Liver (tissue), 9 donors: ENCODE data around the gene MAGED4.

DNA sequence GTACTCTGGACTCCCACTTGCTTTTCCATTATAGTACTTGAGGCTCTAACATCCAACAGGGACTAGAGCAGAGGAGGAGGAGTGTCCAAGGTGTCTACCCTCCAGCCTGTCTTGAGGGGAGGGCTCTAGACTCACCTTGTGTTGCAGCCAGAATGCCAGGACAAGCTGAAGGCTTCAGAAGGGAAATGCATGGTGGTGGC is 167.3 kb upstream of the DGKK start:
- PRO-cap, 5 experiments = no peak in any of the 5 experiments
- RAMPAGE, long total RNA, 2 experiments = no peak in any of the 2 experiments

GRCh38 chrX:50799613-50800005 is 14.4 kb downstream of the SHROOM4 start:
- PRO-cap, 5 experiments = no peak in any of the 5 experiments
- RAMPAGE, long total RNA, 2 experiments = no peak in any of the 2 experiments
- RRBS = no CpG with 5 or more reads among the region's 4 CpGs

GRCh38 chrX:50813010-50813839 is 769 bp downstream of the SHROOM4 start:
- PRO-cap, 5 experiments = no peak in any of the 5 experiments
- RAMPAGE, long total RNA, 2 experiments = no peak in any of the 2 experiments
- RRBS = 21% methylated on average over 8 of the region's 59 CpGs

DNA sequence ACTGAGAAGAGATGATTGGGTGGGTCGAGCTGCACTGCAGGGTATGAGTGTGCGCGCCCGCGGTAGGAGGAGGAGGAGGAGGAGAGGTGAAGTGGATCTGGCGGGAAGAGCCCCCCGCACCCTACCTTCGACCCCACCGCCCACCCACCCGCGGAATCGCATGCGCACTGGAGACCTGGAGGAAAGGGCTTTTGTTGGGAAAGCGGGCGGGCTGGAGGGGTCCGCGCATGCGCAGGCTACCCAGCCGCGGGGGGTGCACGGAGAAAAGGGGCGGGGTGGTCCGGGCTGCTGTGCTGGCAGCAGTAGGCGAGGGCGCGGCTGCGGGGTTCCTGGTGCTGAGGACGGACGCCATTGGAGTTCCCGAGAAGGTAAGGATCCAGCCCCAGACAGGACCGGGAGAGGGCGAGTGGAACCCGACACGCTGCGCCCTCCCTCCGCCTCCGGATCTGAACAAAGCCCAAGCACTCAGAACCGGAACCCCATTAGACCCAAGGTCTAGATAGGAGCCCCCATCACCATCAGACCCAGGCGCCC is at the start of gene MAGED4:
Gene MAGED4 (plus strand): TSS at position 291 of the 534 bp plus-strand sequence.
- PRO-cap, 5 experiments = no peak in any of the 5 experiments
- RAMPAGE, long total RNA, 2 experiments = no peak in any of the 2 experiments
- RRBS = no CpG with 5 or more reads among the region's 39 CpGs

- PRO-cap, 5 experiments = no peak in any of the 5 experiments
- RAMPAGE, long total RNA, 2 experiments = no peak in any of the 2 experiments
- RRBS = no CpG with 5 or more reads among the region's 16 CpGs
Observed at GRCh38 chrX:52935383-52935678, 23.0 kb downstream of the FAM156A start.

- PRO-cap, 5 experiments = no peak in any of the 5 experiments
- RAMPAGE, long total RNA, 2 experiments = no peak in any of the 2 experiments
- RRBS = no CpG with 5 or more reads among the region's 5 CpGs
Observed at GRCh38 chrX:53083345-53083691, 1.2 kb downstream of the TSPYL2 start.

DNA sequence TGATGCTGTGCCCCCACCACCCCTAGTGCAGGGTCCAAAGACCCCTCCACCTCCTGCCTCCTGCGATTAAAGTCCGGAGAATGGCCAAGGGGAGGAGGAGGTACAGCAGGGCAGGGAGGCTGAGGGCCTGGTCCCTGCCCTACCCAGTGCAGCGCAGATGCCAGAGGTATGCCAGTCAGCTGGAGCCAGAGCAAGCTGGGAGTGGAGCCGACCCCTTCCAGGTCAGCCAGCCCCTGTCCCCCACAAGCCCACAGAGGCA is 40.6 kb downstream of the IQSEC2 start:
- PRO-cap, 5 experiments = no peak in any of the 5 experiments
- RAMPAGE, long total RNA, 2 experiments = no peak in any of the 2 experiments
- RRBS = no CpG with 5 or more reads among the region's 4 CpGs

- PRO-cap, 5 experiments = no peak in any of the 5 experiments
- RAMPAGE, long total RNA, 2 experiments = no peak in any of the 2 experiments
- RRBS = no CpG with 5 or more reads among the region's 9 CpGs
Observed at GRCh38 chrX:53395848-53396716, 26.4 kb downstream of the SMC1A start.

DNA sequence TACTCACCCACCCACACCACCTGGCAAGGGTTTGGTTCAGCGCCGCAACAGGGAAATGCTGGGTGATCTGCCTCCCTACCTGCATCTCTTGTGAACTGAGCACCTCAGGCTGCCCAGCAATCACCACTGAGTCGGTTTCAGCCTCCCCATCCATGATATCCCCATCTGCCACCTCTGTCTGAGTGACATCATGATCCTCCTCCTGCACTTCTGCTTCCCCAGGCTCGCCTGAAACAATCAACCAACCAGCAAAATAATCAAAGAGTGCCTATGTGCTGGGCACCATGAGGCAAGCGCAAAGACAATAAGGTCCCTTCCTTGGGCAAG is 122.1 kb downstream of the HUWE1 start:
- PRO-cap, 5 experiments = no peak in any of the 5 experiments
- RAMPAGE, long total RNA, 2 experiments = no peak in any of the 2 experiments
- RRBS = no CpG with 5 or more reads among the region's 5 CpGs

GRCh38 chrX:53713798-53714409 is 27.4 kb upstream of the HUWE1 start:
- PRO-cap, 5 experiments = no peak in any of the 5 experiments
- RAMPAGE, long total RNA, 2 experiments = no peak in any of the 2 experiments
- RRBS = no CpG with 5 or more reads among the region's 5 CpGs

DNA sequence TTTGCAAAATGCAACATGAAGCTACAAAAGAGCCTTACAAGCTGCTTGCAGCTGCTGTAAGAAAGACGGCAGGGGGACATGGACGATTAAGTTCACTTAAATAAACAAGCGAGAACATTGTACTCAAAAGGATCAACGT is 1.2 kb upstream of the PHF8 start:
- PRO-cap, 5 experiments = peak in 2 of 5 experiments; most common minus-strand start position 88 of the sequence (in 1)
- RAMPAGE, long total RNA, 2 experiments = no peak in any of the 2 experiments
- RRBS = no CpG with 5 or more reads among the region's 4 CpGs

DNA sequence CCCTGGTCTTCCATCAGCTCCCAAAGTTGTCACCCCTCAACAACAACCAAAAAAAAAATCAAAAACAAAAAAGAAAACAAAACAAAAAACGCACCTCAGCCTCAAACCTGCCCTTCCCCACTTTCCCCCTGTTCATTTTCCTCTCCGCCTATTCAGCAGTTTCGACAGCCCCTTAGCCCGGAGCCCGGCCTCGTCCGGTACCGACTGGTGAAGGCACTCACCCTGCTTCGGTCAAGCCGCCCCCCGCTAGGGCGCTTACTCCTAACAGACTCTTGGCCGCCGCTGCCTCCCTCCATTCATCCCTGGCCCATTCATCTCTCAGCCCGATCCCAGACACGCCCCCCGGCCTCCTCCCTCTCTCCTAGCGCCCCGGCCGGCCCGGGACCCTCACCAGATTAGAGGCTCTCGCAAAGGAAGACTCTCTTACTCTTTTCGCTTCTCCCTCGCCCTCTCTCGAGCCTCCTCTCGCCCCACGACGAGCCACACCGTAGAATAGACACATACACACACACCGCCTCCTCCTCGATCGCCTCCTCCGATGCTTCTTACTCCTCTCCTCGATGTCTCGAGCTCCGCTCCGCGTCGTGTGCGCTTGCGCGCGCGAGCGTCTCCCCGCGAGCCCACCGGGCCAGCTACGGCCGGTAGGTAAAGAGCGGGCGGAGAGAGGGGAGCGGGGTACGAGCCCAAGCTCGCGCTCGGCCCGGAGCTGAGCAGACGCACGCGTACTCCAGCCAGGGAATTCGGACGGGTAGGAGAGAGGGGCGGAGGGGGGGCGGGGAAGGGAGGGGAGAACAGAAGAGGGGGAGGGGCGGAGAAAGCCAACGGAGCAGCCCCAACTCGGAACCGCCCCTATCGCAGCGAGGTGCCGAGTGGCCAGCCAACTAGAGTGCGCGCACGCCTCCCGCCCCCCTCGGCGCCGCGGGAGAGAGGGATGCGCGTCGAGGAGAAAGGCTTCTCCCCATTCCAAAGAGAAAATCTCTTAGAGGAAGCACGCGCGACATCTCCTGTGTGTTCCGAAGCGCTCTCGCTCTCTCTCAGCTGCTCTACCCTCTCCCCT is 82.6 kb upstream of the TSR2 start:
- PRO-cap, 5 experiments = peak in 4 of 5 experiments; most common plus-strand start position 966 of the sequence (in 4); most common minus-strand start position 724 of the sequence (in 2)
- RAMPAGE, long total RNA, 2 experiments = start-site peak on the minus strand in 1 of 2 experiments, centred at position 655 of the sequence, 1,516 reads per replicate
- RRBS = 39% methylated on average over 9 of the region's 89 CpGs

- PRO-cap, 5 experiments = no peak in any of the 5 experiments
- RAMPAGE, long total RNA, 2 experiments = no peak in any of the 2 experiments
- RRBS = no CpG with 5 or more reads among the region's 21 CpGs
Observed at GRCh38 chrX:54445850-54446540, 5.8 kb downstream of the TSR2 start.

- PRO-cap, 5 experiments = peak in 1 of 5 experiments; most common plus-strand start chrX:54495046 (in 1)
- RAMPAGE, long total RNA, 2 experiments = no peak in any of the 2 experiments
- RRBS = 52% methylated on average over 16 of the region's 45 CpGs
Observed at GRCh38 chrX:54494494-54495435, 1.3 kb downstream of the FGD1 start.

DNA sequence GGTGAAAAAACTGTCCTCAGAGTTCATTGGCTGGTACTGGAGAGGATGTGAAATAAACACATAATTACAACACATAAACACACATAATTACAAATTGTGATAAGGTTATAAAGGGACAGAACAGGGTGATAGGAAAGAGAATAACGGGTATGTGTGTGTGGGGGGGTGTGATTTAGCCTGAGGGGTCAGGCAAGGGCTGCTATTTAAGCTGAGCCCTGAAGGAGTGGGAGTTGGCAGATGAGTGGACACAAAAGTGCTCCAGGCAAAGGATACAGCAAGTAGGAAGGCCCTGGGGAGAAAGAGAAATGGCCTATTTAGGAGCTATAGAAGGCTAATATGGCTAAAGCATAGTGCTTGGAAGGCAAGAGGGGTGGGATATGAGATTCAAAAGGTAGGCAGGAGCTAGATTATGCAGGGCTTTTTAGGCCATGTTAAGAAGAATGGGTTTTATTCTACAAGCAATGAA is 3.2 kb upstream of the FGD1 start:
- PRO-cap, 5 experiments = no peak in any of the 5 experiments
- RAMPAGE, long total RNA, 2 experiments = no peak in any of the 2 experiments
- RRBS = no CpG with 5 or more reads among the region's 1 CpG

- PRO-cap, 5 experiments = no peak in any of the 5 experiments
- RAMPAGE, long total RNA, 2 experiments = no peak in any of the 2 experiments
- RRBS = no CpG with 5 or more reads among the region's 2 CpGs
Observed at GRCh38 chrX:54774406-54775255, 23.4 kb downstream of the ITIH6 start.

- PRO-cap, 5 experiments = no peak in any of the 5 experiments
- RAMPAGE, long total RNA, 2 experiments = no peak in any of the 2 experiments
- RRBS = no CpG with 5 or more reads among the region's 4 CpGs
Observed at GRCh38 chrX:54841215-54842015, 33.9 kb downstream of the MAGED2 start.

GRCh38 chrX:55279932-55280251 is 15.2 kb upstream of the PAGE3 start:
- PRO-cap, 5 experiments = no peak in any of the 5 experiments
- RAMPAGE, long total RNA, 2 experiments = no peak in any of the 2 experiments
- RRBS = no CpG with 5 or more reads among the region's 10 CpGs

- PRO-cap, 5 experiments = no peak in any of the 5 experiments
- RAMPAGE, long total RNA, 2 experiments = no peak in any of the 2 experiments
- RRBS = no CpG with 5 or more reads among the region's 45 CpGs
Observed at GRCh38 chrX:55452393-55453701, 920 bp downstream of the MAGEH1 start.

DNA sequence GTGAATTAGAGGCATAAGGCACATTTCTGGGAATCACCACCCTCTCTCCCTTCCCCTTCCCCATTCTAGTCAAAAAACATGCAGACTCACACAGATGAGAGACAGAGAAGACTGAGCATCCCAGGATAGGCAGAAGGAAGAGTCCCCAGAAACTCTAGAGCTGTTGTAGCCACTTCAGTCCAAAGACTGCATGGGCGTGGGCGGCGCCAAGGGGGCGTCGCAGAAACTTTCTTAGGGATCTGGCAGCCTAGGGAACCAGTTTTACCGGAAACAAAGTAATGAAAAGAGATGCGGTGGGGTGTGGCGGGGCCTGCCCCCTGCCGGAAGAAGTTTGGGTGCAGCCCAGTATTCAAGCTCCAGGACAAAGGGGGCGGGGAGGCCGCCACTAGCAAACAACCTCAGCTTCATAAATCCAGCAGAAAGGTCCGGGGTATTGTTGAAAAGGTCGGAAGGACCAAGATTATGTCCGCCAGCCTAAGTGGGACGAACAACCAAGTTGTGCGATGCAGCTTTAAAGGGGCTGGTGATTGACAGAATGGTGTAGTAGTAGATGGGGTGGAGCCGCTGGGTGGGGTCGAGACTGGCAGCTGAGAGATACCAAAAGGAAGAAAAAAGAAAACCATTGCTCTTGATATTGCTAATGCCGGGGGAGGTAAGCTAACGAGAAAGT is 190.5 kb downstream of the RRAGB start:
- PRO-cap, 5 experiments = peak in 2 of 5 experiments; most common plus-strand start position 359 of the sequence (in 1); most common minus-strand start position 615 of the sequence (in 1)
- RAMPAGE, long total RNA, 2 experiments = start-site peak on the plus strand in 1 of 2 experiments, centred at positions 369 to 597 of the sequence, 8 reads per replicate
- RRBS = 28% methylated on average over 5 of the region's 20 CpGs